ENCODE data around the genes CIB1 and NGRN.

GRCh38 chr15:88990084-88990687 is 77.0 kb upstream of the MFGE8 start:
- RRBS: no CpG with 5 or more reads among the region's 21 CpGs

DNA sequence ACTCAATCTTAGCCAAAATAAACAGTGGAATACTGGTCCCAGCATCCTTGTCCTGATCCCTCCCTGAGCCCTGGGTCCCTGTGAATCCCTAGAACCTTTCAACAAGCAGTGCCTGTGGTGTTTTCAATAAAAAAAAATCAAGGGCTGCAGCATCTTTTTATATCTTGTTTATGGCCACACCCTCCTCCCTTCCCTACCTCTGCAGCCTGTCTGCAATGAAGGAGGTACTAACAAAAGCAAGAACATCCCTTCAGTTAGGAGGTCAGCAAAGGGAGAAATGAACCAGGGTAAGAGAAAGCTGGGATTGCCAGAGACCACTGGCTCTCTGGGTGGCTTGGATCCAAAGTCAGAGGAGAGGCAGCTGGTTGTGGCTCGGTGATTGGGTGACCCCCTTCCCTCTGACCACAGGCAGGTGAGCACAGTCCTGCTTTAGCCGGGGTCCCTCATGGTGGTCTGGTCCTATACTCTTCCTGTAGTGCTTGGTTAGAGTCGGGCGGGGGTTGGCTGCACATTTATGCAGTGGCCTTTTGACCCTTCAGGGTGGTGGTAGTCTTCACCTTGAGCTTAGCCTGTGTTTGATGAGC is 37.7 kb downstream of the RLBP1 start:
- RRBS: no CpG with 5 or more reads among the region's 4 CpGs

DNA sequence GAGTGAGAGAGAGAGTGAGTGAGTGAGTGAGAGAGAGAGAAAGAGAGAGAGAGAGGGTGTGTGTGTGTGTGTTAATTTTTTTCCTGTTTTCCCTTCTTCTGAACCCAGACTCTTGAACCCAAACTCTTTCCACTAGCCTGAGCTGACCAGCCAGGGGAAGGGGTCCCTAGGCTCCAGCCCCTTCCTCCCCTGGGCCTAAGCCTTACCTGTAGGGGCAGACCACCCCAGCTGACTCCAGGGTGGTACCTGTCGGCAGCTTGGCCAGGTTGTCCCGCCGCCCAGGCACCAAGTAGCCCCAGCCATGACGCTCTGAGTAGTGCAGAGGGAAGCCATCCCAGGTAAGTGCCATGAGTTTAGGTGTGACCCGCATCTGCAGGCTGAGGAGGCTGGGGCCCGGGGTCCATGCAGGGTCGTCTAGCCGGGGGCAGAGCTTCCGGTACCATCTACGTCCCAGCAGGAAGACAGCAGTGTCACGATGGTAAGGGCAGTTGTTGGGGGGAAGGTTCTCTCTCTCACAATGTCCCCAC is 9.3 kb downstream of the POLG start:
- RRBS: no CpG with 5 or more reads among the region's 11 CpGs

- RRBS: no CpG with 5 or more reads among the region's 46 CpGs
Measured at GRCh38 chr15:89632822-89634093, 22.0 kb downstream of the KIF7 start.

GRCh38 chr15:89799399-89800525 is 14.9 kb downstream of the ANPEP start:
- RRBS: no CpG with 5 or more reads among the region's 14 CpGs

DNA sequence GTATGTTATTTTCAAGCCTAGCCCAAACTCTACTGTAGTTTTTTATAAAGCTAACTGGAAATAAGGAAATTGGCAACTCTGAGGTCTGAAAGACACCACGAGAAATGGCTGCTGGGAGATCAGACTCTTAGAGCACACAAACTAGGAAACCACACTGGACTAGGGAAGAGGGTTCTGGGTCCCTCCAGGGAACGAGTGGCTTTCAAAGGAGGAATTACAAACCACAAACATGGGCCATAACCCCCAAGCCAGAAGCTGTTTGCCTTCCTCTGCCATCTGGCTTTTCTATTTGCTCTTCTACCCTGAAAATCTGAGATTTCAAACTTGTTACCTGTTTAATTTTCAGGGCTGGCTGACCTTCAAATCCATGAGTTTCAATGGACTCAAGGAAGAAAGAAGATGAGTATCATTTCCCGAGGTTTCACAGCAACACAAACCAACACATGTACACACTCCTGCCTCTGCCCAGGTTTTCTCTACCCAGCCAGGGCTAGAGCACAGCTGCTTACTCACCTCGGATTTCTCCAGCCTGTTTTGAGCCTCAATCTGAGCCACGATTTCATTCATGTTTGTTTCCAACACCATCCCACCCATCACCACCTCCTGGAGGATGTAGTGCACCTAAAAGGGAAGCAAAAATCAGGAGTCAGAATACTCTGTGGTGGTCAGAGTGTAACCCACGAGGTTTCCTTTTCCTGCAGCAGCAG is 22.6 kb upstream of the ANPEP start:
- RRBS: no CpG with 5 or more reads among the region's 6 CpGs

DNA sequence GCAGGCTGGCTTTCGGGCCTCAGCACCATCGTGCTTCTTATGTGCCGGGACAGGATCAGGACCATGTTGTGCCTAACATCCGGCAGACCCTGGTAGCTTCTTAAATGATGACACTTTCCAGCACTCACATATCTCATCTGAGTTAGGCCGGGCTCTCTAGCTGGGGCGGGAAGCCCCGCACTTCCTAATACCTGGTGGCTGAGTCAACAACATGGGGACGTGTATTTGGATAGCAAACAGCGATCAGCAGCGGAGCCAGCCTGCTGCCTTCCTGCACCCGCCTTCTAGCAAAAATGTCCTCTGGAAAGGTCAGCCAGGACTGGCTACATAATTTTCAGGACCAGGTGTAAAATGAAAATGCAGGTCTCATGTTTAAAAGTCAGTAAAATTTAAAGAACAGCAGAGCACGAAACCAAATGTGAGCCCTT is 34.4 kb downstream of the ZNF710 start:
- RRBS: 13% methylated on average over 1 of the region's 12 CpGs

DNA sequence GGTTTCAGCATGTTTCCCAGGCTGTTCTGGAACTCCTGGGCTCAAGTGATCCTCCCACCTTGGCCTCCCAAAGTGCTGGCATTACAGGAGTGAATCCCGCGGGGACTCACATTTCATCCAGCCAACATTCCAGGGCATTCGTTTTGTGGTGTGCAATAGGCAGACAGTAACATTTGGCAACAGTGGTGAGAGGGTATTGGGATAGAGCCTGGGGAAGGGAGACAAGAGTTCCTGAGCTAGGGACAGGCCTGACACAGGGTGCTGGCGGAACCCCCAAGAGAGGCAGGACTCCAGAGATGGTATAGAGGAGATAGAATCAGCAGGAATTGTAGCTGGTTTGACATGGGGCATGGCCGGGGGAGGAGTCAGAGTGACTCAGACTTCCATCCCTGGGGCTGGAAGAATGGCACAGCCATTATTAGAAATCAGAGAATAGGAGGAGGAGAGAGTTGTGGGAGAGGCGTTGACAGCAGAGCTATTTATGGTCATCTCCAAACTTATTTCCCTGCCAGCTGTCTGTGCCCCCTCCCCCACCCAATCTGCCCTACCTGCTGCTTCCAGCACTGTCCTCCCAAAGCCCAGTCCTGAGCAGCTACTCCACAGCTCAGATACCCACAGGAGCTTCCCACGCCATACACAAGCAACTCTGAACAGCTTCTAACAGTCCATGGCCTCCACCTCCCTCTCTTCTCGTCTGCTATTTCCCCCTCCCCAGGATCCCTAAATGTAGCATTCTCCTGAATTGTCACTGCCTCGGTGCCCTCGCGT is 4.4 kb upstream of the IDH2 start:
- RRBS: no CpG with 5 or more reads among the region's 11 CpGs

DNA sequence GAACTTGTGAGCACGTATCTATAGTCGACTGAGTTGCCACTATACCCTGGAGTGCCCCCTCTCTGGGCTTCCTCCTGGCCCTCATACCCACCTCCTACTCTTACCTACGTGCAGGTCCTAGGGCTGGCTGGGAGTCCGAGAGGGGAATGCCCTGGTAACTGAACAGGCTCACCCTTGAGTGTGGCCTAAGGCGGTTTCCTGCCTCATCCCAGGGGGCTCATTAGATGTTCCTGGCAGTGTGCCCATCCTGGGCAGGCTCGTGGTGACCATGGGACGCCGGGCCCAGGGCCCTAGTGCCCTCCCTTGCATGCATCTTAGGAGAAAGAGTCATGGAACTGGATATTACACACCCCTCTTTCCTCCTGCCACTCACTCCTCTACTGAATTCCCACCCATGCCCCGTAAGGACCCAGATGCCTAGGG is 2.8 kb downstream of the SEMA4B start:
- RRBS: no CpG with 5 or more reads among the region's 9 CpGs

DNA sequence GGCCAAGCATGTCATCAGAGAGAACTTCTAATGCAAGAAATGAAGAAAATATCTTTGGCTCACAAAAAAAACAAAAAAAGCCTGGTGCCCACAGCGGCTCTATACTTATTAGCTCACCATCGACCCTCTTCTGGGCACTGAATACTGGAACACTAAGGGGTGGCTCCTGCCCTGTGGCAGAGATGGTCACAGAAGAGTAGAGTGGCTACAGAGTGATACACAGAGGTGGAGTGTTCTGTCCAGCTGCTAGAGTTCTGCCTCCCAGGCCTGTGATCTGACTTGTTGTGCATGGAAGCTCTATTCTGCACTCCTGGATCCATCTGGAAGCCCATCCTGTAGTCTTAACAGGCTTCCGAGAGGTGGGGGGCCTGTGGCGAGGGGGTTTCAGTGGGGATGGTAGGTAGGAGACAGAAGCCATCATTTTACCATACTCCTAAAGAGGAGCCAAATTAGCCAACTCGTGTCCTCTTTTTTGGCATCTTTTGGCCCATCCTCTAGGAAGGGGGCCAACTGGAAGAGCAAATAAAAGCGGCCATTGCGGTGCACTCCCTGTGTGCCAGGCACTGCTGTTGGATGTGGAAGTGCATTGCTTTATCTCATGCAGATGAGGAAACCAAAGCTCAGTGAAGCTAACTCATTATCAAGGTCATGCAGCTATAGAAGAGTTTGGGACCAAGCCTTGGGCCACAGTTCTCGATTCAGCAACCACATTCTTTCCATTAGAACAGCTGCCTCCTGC is 6.0 kb downstream of the SEMA4B start:
- RRBS: no CpG with 5 or more reads among the region's 8 CpGs

DNA sequence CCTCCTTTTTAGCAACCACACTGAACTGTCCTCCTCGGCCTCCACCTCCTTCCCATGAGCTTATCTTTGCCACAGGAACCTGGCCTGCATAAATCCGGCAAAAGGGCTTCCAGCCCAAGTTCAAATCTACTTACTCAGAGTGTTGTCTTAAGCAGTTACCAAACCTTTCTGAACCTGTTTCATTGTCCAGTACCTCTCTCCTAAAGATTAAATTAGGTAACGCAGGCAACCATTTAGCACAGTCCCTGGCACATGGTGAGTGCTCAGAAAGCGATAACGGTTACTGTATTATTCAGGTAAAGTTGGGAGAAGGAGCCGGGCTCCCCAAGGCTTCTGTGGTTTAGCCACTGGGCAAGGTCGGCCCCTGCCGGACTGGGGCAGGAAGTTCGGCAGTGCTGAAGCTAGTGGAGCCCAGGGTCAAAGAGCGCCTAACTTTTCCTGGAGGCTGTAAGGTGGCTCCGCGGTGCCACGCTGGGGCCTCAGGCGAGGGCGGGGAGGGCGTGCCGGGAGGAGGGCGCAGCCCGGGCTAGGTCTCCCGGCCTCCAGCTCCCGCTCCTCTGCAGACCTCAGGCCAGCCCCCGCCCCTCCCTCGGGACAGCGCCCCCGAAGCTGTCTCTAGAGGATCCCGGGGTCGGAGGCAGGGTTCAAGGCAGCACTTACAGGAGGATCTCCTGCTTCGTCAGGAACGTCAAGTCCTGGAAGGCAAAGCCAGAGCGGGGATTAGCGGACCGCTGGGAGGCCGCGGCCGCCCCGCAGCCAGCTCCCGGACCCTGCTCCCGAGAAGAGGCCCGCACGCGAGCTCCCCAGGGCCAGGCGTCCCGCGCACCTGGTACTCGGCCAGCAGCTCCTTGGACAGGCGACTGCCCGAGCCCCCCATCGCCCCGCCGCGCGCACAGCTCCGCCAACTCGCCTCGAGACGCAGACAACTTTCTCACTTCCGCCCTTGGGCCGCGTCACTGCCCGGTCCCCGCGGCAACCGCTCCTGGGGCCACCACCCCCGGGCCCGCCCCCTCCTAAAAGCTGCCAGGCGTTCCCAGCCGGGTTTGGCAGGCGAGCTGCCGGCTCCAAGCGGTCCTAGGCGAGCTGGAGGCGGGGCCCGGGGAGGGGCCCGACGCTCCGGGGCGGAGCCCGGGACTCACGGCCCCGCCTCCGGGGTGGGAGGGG is at the start of gene CIB1:
TSS of gene CIB1 (minus strand) at position 933 of the 1,164 bp plus-strand sequence.
- RRBS: 2% methylated on average over 18 of the region's 81 CpGs

DNA sequence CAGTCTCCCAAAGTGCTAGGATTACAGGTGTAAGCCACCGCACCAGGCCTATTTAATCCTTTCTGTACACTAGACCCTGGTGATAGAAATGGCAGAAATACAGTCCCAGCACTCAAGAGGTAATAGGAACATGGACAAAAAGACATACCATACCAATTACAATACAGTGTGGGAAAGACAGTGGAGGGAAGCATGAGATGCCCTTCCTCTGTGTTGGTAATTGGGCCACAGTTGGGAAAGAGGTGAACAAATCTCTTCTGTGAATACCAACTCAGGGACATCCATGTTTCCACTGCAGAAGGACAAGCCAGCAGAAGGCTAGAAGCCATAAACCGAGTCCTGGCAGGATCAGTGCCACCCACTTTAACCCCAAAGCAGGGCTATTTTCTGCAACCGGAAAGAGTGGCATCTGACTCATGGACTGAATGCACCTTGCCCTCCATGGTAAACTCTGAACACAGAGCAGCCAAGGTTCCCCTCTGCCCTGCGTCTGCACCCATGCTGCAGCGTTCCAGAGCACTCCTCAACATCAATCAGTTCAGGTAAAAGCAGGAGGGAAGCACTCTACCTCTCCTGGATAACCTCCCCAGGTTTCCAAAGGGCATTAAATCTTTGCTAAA is 940 bp upstream of the NGRN start:
- RRBS: no CpG with 5 or more reads among the region's 5 CpGs

DNA sequence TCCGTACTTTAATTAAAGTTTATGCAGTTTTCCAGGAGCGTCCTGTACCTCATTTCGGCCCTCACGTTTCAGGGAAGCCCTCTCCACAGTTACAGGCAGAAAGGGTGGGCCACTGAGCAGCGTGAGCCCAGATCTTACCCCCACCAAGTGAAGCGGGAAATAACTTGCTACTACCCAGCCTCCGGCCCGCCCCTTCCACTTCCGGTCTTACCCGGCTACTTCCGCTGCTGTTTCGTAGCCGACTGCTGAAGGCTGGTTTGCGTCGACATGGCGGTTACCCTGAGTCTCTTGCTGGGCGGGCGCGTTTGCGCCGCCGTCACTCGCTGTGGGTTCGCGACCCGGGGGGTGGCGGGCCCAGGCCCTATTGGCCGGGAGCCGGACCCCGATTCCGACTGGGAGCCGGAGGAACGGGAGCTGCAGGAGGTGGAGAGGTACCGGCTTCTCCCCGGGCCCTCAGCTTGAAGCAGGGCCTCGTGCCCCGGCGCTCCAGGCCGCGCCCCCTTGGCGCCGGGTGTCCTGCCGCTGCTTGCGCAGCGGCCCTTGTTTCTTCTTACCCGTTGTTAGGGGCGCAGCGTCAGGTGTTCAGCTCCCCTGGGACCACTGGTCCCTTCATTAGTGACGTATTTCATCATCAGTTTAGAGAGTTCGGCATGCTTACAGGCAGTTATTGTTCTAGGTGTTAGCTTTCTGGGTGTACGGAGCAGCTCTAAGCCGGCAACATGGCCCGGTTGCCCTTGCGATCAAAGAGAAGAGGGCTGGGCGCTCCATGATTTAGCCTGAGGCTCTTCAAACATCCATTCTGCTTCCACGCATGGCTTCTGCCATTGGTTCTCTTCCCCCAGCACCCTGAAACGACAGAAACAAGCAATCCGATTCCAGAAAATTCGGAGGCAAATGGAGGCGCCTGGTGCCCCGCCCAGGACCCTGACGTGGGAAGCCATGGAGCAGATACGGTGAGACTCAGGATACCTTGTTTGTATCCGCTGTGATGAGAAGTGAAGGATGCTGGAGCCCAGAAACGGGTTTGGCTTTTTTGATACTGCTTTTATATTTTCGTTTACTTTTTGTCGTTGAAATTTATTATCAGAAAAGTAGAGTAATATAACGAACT is at the start of gene NGRN:
TSS of gene NGRN (plus strand) at position 227 of the 1,111 bp plus-strand sequence.
- RRBS: under 1% methylated on average over 11 of the region's 68 CpGs

GRCh38 chr15:90266557-90267097 is 1.2 kb downstream of the NGRN start:
- RRBS: no CpG with 5 or more reads among the region's 13 CpGs

GRCh38 chr15:90414741-90415010 is 26.6 kb downstream of the IQGAP1 start:
- RRBS: 14% methylated on average over 1 of the region's 6 CpGs

DNA sequence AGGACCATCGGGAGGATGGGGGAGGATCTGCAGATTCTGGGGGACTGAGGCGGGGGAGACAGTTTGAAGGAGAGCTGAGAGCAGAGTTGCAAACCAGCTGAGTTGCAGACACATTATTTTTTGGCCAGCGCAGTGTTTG is 1.2 kb downstream of the CRTC3 start:
- RRBS: no CpG with 5 or more reads among the region's 3 CpGs

- RRBS: no CpG with 5 or more reads among the region's 15 CpGs
Measured at GRCh38 chr15:90638112-90638989, 78.8 kb upstream of the BLM start.

DNA sequence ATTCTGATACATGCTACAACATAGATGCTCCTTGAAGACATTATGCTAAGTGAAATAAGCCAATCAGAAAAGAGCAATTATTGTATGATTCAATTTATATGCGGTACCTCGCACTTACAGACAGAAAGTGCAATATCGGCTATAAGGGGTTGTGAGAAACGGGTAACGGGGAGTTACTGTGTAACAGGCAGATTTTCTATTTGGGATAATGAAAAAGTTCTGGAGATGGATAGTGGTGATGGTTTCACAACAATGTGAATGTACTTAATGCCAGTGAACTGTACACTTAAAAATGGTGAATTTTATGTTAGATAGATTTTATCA is 832 bp upstream of the BLM start:
- RRBS: no CpG with 5 or more reads among the region's 5 CpGs

DNA sequence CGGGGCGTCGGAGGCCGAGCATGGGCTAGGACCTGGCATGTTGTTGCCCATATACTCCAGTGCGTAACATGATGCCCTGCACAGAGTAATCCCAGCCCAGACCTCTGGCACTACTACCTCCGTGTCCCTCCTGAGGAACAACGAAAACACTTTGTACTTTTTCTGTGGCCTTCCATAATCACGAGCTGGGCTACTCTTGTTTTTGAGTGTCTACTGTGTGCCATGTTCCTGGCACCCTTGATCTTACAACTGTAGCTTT is 455 bp downstream of the BLM start:
- RRBS: no CpG with 5 or more reads among the region's 8 CpGs

DNA sequence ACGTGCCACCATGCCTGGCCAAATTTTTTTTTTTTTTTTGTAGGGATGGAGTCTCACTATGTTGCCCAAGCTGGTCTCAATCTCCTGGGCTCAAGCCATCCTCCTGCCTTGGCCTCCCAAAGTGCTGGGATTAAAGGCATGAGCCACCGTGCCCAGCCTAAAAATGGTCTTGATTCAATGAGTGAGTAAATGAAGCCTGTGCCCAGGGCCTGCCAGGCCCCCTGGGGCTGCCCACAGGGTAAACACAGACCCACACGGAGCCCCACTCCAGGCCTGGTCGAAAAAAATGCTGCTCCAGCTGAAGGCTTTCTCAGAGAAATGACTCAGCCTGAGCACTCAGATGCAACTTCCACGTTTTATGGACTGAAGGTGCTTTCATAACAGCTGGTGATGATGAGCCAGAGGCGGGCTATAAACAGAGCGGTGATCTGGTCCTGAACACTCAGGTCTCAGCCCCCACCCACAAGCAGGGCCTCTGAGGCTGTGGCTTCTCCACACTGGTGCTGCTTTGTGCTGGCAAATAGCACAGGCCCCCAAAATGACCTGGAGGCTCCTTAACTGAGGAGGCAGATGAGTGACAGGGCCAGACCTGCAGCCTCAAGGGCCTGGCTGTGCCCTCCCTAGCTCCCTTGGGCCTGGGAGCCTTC is 23.3 kb upstream of the FURIN start:
- RRBS: no CpG with 5 or more reads among the region's 7 CpGs

All from hTERT-HM (cell line).